ENCODE measurements around a stretch of chr15.

DNA sequence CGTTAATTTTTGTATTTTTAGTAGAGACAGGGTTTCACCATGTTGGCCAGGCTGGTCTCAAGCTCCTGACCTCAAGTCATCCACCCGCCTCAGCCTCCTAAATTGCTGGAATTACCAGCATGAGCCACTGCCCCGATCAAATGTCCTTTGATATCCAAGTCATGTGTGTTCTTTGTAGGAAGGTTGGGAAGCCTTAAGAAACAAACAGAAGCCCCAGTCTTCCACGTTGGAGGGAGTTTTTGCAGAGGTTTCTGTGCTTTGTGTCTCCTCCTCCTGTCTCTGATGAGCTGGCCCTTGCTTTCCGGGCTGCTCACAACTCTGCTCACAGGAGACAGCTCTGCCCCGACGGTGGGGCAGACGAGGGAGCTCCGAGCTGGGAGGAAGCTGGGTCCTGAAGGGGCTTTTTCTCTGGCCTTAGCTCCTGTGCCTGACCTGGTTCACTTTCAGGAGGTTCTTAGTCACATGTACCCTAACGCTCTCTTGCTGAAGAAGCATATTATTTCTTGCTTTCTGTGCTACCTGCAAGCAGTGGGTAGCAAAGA is 52.8 kb upstream of the SMAD6 start:
- PRO-cap: no peak
- RRBS, 2 experiments: no CpG with 5 or more reads among the region's 10 CpGs

DNA sequence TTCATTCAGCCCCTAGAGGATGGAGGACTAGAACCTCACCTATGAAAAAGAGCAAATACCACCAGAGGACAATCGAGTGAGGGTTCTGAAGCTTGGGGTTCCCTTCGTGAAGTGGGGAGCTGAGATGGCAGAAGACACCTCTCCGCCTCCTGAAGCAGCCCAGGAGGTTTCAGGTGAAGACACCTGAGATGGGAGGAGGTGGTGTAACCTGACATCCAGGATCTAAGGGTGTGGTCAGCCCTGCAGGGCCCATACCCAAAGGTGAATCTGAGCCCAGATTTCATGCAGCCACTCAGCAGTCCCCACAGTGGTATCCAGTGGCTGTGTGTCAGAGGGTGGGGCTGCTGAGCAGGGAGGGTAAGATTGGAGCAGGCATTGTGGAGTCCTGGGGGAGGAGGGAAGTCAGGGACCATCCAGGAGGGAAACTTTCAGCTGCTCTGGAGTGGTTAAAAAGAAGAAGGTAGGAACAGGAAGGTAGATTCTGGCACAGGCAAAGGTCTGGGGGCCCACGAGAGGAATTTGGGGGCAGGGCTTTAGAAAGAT is 46.1 kb upstream of the SMAD6 start:
- PRO-cap: no peak
- RRBS, 2 experiments: no CpG with 5 or more reads among the region's 4 CpGs

- PRO-cap: no peak
- RRBS, 2 experiments: no CpG with 5 or more reads among the region's 10 CpGs
Observed at GRCh38 chr15:66679658-66680301, 22.3 kb upstream of the SMAD6 start.

DNA sequence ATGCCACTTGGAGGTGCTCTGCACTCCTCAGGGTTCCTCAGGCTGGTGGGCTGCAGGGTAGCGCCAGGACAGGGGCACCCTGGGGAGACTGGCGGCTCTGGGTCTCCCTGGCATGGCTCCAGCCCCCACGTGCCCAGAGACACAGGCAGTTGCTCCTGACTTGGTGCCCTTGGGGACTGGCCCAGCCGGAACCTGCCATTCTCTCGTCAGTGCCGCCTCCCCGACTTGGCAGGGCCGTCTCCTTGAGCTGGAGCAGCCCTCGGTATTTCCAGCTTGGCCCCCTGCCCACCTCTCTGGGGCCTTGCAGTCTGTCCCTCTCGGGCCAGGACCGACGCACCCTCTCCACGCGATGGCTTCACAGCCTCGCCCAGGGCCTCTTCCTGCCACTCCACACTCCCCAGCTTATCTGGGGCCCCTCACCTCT is 61.2 kb downstream of the SMAD6 start:
- PRO-cap: no peak
- RRBS, 2 experiments: no CpG with 5 or more reads among the region's 15 CpGs

GRCh38 chr15:66774055-66774763 is 72.2 kb downstream of the SMAD6 start:
- PRO-cap: no peak
- RRBS, 2 experiments: no CpG with 5 or more reads among the region's 18 CpGs

- PRO-cap: no peak
- RRBS, 2 experiments: no CpG with 5 or more reads among the region's 13 CpGs
Observed at GRCh38 chr15:66803013-66803540, 101.0 kb downstream of the SMAD6 start.

GRCh38 chr15:66850548-66850895 is 148.5 kb downstream of the SMAD6 start:
- PRO-cap: no peak
- RRBS, 2 experiments: no CpG with 5 or more reads among the region's 5 CpGs

GRCh38 chr15:66865939-66866723 is 164.1 kb downstream of the SMAD6 start:
- PRO-cap: no peak
- RRBS, 2 experiments: no CpG with 5 or more reads among the region's 11 CpGs

DNA sequence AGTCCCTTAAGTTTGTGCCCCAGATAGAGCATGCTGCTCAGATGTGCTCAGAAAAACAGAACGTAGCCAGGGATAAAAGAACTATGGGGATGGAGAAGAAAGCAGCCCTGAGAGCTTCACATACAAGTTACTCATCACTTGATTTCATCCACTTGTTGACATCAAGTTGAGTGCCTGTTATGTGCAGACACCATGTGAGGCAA is 72.5 kb upstream of the SMAD3 start:
- PRO-cap: no peak
- RRBS, 2 experiments: no CpG with 5 or more reads among the region's 1 CpG

GRCh38 chr15:67050218-67050883 is 15.1 kb upstream of the SMAD3 start:
- PRO-cap: no peak
- RRBS, 2 experiments: no CpG with 5 or more reads among the region's 7 CpGs

DNA sequence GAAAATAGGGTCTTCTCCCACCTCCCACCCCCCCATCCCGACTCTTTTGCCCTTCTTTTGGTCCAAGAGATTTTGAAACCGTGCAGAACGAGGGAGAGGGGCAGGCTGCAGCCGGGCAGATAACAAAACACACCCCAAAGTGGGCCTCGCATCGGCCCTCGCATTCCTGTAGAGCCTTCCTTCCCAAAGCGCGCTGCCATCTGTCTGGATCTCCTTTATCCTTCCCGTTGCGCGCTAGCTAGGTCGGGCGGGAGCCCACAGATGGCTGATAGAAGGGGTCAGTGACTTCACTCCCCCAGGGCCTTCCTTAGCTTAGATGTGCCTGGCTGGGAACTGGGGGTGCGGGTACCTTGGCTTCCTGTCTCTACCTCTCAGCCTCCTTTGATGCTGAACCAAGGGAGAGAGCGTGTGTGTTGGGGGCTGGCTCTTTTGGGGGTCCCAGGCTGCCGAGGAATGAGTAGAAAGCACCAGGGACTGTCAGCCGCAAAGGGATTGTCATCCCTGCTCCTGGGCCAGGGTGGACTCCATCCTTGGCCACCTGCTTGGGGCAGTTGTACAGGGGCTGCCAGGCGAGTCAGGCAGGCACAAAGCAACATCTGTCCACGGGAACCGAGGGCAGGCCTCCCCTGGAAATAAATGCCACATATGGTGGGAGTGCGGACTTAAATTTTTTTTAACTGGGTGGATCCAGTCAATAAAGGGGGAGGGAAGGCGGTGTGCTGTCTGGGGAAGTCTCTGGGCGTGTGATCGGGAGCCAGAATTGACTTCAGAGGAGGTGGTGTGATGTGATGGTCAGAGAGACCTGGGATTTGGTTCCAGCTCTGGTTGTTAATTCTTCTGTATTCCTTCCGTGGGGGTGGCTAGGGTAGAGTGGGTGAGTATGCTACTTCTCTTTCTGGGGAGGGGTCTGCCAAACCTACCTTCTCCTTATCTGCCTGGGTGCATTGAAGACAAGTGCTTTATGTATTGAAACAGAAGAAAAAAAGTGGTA is 1.9 kb downstream of the SMAD3 start:
- PRO-cap: no peak
- RRBS, 2 experiments: no CpG with 5 or more reads among the region's 26 CpGs

DNA sequence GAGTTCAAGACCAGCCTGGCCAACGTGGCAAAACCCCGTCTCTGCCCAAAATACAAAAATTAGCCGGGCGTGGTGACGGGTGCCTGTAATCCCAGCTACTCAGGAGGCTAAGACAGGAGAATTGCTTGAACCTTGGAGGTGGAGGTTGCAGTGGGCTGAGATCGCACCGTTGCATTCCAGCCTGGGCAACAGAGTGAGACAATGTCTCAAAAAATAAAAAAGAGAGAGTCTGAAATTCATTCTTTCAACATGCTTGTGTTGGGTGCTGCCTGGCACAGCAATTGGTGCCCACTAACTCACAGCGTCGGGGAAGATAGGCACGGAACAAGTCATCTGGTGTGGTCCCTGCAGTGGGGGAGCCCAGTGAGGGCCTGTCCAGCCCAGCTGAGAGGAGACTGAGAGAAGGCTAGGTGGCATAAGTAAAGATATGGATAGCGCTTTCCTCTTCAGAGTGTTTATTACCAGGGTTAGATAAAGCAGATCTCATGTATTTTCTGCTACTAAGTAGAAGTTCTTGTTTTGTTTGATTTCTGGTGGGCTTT is 52.6 kb downstream of the SMAD3 start:
- PRO-cap: no peak
- RRBS, 2 experiments: no CpG with 5 or more reads among the region's 11 CpGs

DNA sequence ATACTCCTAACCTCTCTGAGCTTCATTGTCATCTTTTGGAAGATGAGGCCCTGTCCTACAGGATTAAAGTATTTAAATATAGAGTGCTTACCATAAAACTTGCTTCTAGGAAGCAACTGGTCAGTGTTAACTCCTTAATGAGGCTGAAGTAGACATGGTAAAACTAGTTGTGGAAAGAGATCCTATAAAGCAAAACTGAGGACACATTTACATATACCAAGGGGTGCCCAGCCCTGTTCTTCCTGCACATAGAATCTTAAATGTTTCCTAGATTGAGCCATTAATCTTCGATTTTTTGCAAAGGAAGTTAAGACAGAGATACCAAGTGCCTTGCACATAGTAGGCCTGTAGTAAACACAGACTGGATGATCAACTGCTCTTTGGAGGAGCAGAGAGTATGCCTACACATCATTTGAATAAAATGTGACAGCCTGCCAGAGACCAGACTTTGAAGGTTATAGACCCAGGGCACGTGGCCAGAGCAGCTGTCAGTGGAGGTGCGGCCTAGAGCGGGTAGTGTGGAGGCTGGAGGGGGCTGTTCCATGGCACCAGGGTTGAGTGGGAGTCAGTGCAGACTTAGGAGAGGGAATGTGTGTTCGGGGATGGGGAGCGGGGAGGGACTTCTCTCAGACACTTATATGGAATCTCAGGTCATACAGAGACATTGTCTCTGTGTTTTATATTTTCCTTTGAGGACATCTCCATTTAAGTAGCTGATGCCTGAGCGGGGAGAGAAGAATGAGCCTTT is 80.7 kb downstream of the SMAD3 start:
- PRO-cap: no peak
- RRBS, 2 experiments: no CpG with 5 or more reads among the region's 7 CpGs

- PRO-cap: no peak
- RRBS, 2 experiments: no CpG with 5 or more reads among the region's 7 CpGs
Observed at GRCh38 chr15:67185132-67185635, 69.3 kb downstream of the AAGAB start.

DNA sequence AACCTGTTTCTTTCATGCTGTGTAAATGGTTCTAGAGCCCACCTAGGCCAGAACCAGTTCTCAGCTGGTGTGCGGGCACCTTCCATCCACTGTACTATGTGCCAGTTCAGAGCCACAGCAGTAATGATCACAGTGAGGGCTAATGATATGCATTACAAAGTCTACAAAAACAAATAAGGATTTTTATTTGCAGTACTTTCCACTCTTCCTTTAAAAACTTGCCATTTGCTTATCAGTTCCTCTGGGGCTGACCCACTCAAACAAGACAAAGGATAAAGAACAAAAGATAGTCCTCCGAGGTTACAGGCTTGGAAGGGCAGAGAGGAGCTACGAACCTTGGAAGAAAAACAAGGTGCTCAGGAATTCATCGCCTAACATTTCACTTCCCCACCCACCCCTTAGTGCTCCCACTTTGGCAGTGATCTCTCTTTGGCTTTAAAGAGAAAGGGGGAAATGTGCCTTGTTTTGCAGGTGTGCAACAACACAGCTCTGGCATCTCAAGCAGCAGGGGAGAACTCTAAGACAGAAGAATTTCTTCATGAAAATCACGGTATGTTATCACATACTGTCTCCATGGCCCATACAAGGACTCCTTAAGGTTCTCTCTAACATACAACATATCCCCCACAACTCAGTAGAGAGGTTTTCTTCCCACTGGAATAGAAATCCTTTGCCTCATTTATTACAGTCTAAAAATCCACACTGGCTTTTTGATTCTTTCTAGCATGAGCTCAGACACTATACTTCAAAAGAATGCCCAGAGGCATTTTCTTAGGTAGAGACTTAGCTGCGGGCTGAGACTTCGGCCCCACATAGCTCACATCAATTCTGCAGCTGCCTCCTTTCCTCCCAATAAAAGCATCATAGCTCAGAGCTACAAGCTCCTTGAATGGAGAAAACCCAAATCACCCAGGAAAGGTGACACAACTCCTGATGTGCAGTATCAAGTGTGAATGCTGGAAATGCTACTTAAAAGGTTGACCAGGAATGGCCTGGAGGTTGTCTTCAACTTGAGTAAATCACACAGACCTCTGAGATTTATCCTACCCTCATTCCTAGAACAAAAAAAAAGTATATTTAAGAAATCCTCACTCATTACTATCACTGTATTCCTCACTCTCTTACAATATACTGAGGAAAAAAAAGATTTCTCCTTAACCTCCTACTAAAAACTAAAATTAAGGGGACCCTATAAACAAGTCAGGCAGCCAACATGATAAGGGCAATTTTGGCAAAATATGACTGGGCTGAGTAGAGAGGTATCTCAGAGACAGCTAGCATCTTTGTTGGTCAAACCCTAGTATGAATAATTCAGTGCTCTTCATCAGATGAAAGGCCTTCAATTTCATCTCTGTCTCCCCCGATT is 52.5 kb downstream of the AAGAB start:
- PRO-cap: no peak
- RRBS, 2 experiments: no CpG with 5 or more reads among the region's 8 CpGs

GRCh38 chr15:67841172-67841397 is 15.8 kb downstream of the SKOR1 start:
- PRO-cap: no peak
- RRBS, 2 experiments: no CpG with 5 or more reads among the region's 8 CpGs

- PRO-cap: no peak
- RRBS, 2 experiments: 2 to 5% methylated on average over 9 of the region's 56 CpGs
Observed at GRCh38 chr15:67884157-67885343, 59.2 kb downstream of the SKOR1 start.

DNA sequence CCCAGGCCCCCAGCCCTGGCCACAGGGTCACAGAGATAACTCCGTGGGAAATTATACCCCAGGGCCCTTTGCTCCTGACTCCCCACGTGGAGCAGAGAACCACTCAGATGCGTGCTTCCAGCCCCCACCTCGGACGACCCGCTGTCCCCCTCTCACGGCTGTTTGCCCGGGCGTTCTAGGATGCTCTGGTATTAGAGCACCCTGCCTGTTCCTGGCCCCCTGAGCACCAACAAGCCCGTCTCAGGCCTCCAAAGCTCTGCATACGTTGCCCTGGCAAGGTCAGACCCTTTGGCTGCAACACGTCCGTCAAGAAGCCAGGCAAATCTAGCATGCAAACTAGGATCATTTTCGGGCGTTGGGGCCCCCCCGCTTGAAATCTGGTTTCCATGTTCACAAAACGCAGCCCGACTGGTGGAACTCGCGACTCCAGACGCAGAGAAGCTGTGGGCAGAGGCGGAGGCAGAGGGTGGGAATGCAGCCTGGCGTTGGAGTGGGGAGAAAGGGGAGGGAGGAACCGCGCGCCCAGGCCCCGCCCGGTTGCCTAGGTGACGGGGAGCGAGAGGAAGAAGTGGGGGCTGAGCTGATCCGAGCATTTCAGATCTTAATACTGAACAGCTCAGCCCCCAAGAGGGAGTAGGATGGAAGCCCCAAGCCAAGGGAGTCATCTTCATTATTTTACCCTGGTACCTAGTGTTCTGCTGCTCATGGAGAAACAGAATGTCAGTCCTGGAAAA is 86.1 kb upstream of the PIAS1 start:
- PRO-cap: no peak
- RRBS, 2 experiments: no CpG with 5 or more reads among the region's 31 CpGs

- PRO-cap: no peak
- RRBS, 2 experiments: no CpG with 5 or more reads among the region's 5 CpGs
Observed at GRCh38 chr15:68045967-68046388, 8.1 kb upstream of the PIAS1 start.

- PRO-cap: no peak
- RRBS, 2 experiments: 1 to 3% methylated on average over 17 to 20 of the region's 31 CpGs
Observed at GRCh38 chr15:68054682-68055141, 597 bp downstream of the PIAS1 start.

Data from astrocyte (in vitro differentiated cells and primary cell).